AG04450 (cell line): ENCODE measurements around a stretch of chr2.

- CAGE, long polyA plus RNA: no peak
- RRBS: 5% methylated on average over 2 of the region's 19 CpGs
These were observed 5.0 kb downstream of the HOXD3 start for GRCh38 chr2:176161944-176162678.

GRCh38 chr2:176162976-176163543 is 6.0 kb downstream of the HOXD3 start:
- CAGE, long polyA plus RNA: no peak
- RRBS: 1% methylated on average over 14 of the region's 26 CpGs

DNA sequence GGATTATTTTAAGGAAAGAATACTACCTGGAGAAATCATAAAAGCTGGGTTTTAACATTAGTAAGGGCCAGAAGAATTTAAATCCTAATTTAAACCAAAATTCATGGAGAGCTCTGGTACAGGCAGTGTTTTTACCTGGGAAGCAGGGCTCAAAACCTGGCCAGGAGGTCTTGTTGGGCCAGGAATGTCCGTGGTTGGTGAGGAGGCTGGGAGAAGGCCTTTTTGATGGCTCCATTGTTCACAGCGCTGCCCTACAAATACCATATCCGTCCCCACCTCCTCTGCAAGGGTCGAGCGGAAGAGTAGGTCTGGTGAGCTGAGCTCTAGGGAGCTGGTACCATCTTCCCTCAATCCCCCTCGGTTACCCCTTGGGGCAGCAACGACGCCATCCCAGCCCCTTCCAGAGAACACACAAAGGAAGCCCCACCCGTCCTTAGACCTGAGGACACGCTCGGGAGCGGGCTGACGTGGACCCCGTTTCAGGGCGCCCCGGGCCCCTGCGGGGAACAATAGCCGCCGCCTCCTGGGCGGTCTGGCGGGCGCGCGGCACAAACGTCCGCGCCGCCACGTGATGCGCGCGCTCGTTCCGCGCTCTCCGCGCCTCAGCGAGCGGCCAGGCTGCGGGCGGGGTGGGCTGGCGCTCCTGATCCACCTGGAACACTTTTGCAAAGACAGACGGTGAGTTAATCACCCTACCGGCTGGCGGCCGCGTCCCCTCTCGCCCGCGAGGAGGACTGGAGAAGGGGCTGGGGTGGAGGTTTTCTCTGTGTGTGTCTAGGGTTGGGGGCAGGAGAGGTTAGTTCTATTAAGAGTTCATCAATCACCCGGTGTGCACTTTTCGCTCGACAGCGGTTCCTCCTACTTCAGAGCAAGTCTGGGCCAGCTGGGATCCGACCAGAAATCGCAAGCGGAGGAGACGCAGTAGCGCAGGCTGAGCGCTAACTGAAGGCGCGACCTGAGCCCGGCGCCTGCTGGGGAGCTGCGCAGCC is 10.6 kb upstream of the HOXD1 start:
- CAGE, long polyA plus RNA: no peak
- RRBS: no CpG with 5 or more reads among the region's 65 CpGs

GRCh38 chr2:176428864-176429334 is 159.7 kb downstream of the MTX2 start:
- CAGE, long polyA plus RNA: no peak
- RRBS: no CpG with 5 or more reads among the region's 3 CpGs

GRCh38 chr2:176472998-176473642 is 203.9 kb downstream of the MTX2 start:
- CAGE, long polyA plus RNA: no peak
- RRBS: no CpG with 5 or more reads among the region's 4 CpGs

GRCh38 chr2:176500902-176501511 is 231.8 kb downstream of the MTX2 start:
- CAGE, long polyA plus RNA: no peak
- RRBS: no CpG with 5 or more reads among the region's 1 CpG

GRCh38 chr2:176553424-176554712 is 284.6 kb downstream of the MTX2 start:
- CAGE, long polyA plus RNA: no peak
- RRBS: no CpG with 5 or more reads among the region's 31 CpGs

DNA sequence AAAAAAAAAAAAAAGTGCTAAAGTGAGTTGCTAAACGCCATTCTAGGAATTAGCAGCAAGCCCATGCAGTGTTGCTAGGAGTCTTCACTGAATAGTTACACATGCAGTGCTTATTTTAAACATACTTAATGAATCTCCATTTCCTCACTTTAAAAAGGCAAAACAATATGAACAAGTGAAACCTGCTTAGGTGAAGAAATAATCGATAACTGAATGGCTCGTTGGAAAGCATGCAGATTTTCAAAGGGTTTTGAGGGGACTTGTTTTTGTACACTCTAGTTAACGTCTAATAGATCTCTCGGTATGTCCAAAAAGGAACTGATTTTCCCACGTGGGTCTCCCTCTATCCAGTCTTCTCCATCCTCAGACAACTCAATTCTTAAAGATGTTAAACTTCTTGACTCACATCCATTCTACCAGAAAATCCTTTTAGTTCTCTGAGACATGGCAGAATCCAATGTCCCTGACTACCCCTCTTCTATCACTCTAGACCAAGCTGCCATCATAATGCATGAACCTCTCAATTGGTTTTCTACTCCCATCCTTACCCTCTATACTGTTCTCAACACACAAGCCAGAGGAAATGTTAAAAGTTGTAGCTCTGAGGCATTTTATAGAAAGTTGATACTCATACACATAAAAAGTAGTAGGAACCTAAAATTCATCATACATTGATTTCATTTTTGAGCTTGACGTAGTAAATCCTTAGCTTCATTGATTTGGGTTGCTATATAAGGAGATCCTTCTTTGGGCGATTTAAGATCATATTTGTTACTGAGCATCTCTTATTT is 16.1 kb downstream of the HNRNPA3 start:
- CAGE, long polyA plus RNA: no peak
- RRBS: no CpG with 5 or more reads among the region's 8 CpGs

- CAGE, long polyA plus RNA: start-site peak on the minus strand at chr2:177263432-177264083, 427 and 287 reads in 2 replicates
- RRBS: 2% methylated on average over 33 of the region's 90 CpGs
These were observed 998 bp downstream of the NFE2L2 start for GRCh38 chr2:177263197-177264261.

GRCh38 chr2:177265765-177266225 is 1.3 kb upstream of the NFE2L2 start:
- CAGE, long polyA plus RNA: no peak
- RRBS: no CpG with 5 or more reads among the region's 2 CpGs

GRCh38 chr2:177271153-177271729 is 6.7 kb upstream of the NFE2L2 start:
- CAGE, long polyA plus RNA: no peak
- RRBS: no CpG with 5 or more reads among the region's 2 CpGs

- CAGE, long polyA plus RNA: no peak
These were observed 42.2 kb upstream of the NFE2L2 start for GRCh38 chr2:177306769-177307179.

DNA sequence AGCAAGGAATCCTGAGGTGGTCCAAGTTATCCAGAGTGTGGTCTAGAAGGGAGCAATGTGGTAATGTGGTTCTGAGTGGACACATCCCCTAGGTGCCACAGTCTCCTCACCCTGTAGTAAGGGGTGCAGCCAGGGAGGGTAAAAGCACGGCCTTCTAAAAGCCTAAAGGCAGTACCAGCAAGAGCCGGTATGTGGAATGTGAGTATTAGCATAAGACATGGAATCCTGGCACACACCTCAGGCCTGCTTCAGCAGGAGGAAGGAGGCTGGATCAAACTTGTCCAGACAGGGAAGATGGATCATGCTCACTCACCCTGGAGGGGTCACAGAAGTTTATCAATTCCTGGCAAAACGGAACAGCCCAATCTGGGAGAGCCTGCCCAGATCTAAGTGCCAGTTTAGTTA is 58.1 kb upstream of the NFE2L2 start:
- CAGE, long polyA plus RNA: no peak
- RRBS: no CpG with 5 or more reads among the region's 3 CpGs

DNA sequence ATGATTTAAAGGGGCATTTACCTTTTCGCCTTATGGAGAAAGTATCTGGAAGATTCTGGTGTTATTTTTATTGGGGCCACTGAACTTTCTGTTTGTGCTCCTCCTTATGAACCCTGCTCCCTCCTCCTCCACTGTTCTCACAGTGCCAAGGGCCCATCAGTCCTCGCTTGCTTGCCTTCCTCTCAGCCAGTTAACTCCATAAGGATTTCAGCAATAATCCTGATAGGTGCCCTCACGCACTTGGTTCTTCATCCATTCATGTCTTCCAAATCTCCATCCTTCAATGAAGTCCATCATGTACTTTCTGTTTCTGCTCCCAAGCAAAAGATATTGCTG is 58.5 kb upstream of the NFE2L2 start:
- CAGE, long polyA plus RNA: no peak
- RRBS: no CpG with 5 or more reads among the region's 3 CpGs

- CAGE, long polyA plus RNA: no peak
- RRBS: no CpG with 5 or more reads among the region's 4 CpGs
These were observed 50.4 kb upstream of the AGPS start for GRCh38 chr2:177342029-177342808.

GRCh38 chr2:177352483-177353107 is 40.0 kb upstream of the AGPS start:
- CAGE, long polyA plus RNA: no peak
- RRBS: no CpG with 5 or more reads among the region's 3 CpGs

DNA sequence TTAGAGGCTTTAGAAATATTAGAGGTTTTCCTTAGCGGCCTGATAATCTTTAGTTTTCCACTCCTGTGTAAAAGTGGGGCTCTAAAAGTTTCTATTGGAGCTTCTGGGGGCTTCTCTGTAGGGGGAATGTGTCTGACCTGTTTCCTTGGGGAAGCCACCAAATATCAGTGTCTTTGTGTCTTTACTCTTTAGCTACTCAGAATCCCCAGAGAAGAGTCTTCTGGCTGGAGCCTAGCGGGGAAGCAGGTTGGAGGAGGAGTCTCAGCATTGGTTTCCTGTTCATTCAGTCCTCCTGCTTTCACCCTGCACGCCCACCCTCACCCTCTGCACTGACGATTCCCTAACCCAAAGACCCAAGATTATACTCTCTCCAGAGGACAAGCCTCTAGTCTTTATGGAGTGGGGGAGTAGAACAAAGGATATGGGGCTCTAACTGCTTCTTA is 112.7 kb upstream of the TTC30A start:
- CAGE, long polyA plus RNA: no peak
- RRBS: no CpG with 5 or more reads among the region's 4 CpGs

- CAGE, long polyA plus RNA: no peak
- RRBS: no CpG with 5 or more reads among the region's 5 CpGs
These were observed 47.9 kb downstream of the OSBPL6 start for GRCh38 chr2:178242070-178242799.

DNA sequence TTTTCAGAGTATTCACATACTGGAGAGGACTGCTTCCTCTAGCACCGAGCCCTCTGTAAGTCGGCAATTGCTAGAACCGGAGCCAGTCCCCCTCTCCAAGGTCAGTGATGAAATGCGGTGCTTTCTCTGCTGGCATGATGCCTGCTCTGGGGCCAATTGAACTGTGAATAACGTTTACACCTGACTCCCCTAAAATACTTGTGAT is 126.9 kb downstream of the PRKRA start:
- CAGE, long polyA plus RNA: no peak
- RRBS: no CpG with 5 or more reads among the region's 5 CpGs

- CAGE, long polyA plus RNA: no peak
- RRBS: no CpG with 5 or more reads among the region's 4 CpGs
These were observed 47.9 kb downstream of the PLEKHA3 start for GRCh38 chr2:178528299-178528498.